Mesenteric fat pad (tissue), 1 donor: Measurements from ENCODE around the gene PAH.

- PRO-cap: no peak
Observed at GRCh38 chr12:101690804-101691082, 6.7 kb upstream of the CHPT1 start.

GRCh38 chr12:101697237-101697547 is 248 bp upstream of the CHPT1 start:
- PRO-cap: no peak

- PRO-cap: no peak
Observed at GRCh38 chr12:101698709-101699167, 1.3 kb downstream of the CHPT1 start.

DNA sequence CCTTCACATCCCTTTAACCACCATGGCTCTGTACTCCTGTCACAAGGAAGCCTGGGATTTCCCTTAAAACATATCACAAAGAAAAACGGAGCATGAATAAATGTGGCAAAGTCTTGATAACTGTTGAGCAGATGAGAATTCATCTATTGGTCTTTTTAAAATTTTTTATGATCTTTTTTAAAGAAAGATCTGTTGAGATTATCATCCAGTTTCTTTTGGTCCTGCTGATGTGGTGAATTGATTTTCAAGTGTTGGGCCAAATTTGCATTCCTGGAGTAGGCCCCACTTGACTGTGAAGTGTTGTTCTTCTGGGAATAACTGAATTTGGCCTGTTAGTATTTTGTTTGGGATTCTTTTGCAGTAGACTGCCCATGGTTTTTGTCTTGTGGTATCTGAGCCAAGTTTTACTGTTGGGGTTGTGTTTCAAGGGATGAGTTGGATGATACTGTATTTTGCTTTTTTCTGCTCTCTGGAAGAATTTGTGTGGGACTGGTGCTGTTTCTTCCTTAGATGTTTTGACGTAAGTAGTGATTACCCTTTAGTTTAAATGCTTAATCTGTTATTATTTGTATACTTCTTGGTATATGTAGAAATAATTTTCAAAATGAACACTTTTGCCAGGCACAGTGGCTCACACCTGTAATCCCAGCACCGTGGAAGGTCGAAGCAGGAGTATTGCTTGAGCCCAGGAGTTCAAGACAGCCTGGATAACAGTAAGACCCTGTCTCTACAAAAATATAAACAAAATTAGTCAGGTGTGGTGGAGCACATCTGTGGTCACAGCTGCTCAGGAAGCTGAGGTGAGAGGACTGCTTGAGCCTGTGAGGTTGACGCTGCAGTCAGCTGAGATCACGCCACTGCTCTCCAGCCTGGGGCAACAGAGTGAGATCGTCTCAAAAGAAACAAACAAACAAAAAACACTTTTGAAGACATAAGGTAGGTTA is 4.1 kb upstream of the SYCP3 start:
- PRO-cap: no peak

DNA sequence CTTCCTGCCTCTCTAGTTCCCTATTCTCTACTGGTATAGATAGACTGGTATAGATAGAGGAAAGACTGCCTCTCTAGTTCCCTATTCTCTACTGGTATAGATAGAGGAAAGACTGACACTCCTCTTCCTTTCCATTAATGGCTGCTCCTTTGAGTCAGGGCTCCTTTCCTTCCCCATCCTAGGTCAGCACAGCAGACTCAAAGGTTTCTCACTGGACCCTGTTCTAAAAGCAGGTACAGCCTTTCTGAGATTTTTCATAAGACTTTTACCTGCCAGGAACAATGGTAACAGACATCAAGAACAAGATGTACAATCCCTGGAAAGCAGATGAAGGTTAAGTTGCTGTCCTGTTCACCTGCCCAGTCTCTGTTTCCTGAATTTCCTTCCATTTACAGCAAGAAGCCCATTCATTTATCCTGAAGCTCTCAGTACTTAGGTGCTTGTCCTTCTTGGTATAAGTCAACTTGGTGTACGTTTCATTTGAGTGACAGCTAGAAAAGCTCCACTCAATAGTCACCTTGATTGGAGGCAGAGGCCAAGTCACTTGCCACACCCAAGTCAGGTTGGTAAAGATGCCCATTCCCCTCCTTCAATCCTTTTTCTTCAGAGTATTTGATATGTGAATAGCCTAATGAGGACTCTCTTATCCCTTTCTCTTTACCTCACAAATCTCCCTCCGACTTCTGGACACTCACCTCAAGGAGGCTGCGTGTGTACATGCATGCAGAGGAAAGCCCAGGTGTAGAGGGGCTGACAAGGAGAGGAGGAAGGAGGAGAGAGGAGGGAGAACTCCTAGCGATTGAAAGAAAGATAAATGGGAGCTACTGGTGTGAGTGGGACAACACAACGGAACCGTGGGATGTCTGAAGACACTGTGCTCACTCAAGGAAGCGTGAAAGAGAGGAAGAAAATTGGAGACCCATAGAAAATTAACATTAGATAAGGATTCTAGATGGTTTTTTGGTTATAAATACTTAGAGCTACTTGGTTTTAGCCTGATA is 8.9 kb upstream of the SYCP3 start:
- PRO-cap: no peak

GRCh38 chr12:101749348-101750109 is 10.3 kb upstream of the SYCP3 start:
- PRO-cap: no peak

- PRO-cap: no peak
Observed at GRCh38 chr12:101875509-101875903, 1.9 kb upstream of the DRAM1 start.

DNA sequence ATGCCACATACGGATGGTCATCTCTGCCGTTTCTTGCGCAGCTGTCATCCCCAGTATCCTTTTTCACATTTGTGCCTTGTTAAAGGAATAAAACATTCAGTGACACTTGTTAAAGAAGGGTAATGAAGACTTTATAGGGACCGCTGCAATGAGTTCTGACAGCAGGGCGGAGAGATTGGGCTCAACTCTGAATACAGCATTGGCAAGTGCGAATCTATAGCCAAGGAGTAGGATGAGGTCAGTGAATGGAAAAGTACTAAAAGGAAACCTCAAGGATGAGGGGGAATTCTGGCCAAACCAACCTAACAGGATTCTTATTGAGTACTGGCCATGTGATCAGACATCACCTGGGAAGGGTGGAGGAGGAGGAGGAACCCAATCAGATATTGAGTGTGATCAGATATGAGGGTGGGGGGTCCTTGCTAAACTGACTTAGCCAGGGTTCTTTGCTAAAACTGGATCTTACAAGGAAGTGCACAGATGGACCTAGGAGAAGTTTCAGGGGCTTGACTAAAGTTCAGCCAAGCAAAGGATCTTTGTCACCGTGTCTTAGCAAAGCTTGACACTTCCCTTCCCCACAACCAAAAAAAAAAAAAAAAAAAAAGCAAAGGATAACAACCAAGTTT is 31.0 kb downstream of the DRAM1 start:
- PRO-cap: no peak

DNA sequence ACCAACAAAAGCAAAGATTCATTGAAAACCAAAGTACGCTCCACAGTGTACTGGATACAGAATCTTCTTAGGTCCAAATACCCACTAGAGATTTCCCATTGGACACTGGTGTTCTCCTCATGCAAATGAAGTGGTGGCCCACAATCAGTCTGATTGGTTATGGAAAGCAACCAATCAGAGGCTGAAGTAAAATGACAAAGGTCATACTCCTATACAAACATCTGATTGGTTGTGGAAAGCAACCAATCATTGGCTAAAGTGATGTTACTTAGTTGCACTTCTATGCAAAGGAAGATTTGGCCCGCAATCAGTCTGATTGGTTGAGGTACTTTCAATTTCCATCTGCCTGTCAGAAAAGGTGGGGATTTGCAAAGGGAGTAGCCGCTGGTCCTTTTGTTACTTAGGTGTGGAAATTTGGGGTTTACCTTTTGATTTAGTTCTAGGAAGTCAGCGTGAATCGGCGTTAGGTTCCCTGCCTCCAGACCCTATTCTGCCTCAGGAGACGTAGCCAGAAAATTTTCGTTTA is 1.3 kb upstream of the WASHC3 start:
- PRO-cap: no peak

DNA sequence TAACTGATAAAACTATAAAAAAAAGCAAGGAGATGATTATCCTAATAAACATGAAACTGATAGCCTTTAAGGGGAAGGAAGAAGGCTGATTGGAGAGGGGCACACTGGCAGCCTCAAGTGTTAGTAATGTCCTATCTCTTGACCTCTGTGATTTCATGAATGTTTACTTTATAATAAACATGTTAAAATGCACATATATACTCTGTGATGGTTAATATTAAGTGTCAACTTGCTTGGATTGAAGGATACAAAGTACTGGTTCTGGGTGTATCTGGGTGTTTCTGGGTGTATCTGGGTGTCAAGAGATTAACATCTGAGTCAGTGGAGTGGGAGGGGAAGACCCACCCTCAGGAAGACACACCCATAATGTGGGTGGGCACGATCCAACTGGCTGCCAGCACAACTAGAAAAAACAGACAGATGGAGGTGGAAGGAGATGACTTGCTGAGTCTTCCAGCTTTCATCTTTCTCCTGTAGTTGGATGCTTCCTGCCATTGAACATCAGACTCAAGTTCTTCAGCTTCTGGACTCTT is 12.0 kb downstream of the NUP37 start:
- PRO-cap: no peak

- PRO-cap: no peak
Observed at GRCh38 chr12:102816795-102817158, 100.3 kb downstream of the PAH start.

- PRO-cap: no peak
Observed at GRCh38 chr12:102917037-102917937, at the start of gene PAH. Gene PAH (minus strand): TSS chr12:102917244.

DNA sequence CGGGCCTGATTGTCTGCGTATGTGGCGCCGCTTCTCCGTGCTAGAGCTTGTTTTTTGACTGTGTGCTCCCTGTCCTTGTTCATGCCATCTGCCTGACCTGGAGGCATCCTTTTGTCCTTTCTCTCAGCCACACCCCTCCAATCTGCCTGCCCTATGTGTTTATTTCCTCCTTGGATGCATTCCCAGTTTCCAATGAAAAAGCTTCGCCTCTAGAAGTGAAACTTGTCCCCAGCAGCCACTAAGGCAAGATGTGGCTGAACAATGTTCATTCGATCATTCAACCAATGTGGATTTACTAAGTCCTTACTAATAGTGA is 98.5 kb downstream of the NT5DC3 start:
- PRO-cap: no peak

- PRO-cap: no peak
Observed at GRCh38 chr12:103838697-103839251, 2.3 kb downstream of the NT5DC3 start.

- PRO-cap: no peak
Observed at GRCh38 chr12:104011273-104011845, 38.6 kb downstream of the GLT8D2 start.

GRCh38 chr12:104030486-104030919 is 19.5 kb downstream of the GLT8D2 start:
- PRO-cap: no peak

DNA sequence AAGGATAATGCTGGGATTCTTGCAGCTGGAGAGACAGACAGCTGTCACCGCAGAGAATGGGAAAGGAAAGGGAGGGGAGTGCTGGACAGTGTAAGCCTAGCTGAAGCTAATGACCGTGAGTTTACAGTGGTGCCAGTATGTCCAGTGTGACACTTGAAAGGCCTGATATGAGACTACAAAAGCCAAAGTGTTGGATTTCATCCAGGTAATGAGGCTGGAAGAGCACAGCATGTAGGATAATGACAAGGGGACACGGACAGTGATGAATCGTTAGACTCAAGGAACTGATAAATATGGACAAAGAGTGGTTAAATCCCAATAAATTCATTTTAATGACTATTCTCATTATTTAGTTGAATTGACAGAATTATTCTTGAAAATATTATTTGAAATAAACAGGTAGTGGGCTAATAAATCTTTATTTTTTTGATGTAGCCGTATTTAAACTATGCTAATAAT is 5.3 kb downstream of the NFYB start:
- PRO-cap: no peak

GRCh38 chr12:104342503-104343081 is 39.1 kb downstream of the EID3 start:
- PRO-cap: no peak

- PRO-cap: no peak
Observed at GRCh38 chr12:104478095-104479331, 21.8 kb downstream of the CHST11 start.

GRCh38 chr12:104485551-104486246 is 29.0 kb downstream of the CHST11 start:
- PRO-cap: no peak